Gallbladder (tissue), 1 donor: ENCODE measurements around a stretch of chr15.

- PRO-cap: unidirectional peak, plus-strand start at chr15:67077986
These were observed 12.2 kb downstream of the SMAD3 start for GRCh38 chr15:67077106-67078559.

DNA sequence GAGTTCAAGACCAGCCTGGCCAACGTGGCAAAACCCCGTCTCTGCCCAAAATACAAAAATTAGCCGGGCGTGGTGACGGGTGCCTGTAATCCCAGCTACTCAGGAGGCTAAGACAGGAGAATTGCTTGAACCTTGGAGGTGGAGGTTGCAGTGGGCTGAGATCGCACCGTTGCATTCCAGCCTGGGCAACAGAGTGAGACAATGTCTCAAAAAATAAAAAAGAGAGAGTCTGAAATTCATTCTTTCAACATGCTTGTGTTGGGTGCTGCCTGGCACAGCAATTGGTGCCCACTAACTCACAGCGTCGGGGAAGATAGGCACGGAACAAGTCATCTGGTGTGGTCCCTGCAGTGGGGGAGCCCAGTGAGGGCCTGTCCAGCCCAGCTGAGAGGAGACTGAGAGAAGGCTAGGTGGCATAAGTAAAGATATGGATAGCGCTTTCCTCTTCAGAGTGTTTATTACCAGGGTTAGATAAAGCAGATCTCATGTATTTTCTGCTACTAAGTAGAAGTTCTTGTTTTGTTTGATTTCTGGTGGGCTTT is 52.6 kb downstream of the SMAD3 start:
- PRO-cap: no peak

DNA sequence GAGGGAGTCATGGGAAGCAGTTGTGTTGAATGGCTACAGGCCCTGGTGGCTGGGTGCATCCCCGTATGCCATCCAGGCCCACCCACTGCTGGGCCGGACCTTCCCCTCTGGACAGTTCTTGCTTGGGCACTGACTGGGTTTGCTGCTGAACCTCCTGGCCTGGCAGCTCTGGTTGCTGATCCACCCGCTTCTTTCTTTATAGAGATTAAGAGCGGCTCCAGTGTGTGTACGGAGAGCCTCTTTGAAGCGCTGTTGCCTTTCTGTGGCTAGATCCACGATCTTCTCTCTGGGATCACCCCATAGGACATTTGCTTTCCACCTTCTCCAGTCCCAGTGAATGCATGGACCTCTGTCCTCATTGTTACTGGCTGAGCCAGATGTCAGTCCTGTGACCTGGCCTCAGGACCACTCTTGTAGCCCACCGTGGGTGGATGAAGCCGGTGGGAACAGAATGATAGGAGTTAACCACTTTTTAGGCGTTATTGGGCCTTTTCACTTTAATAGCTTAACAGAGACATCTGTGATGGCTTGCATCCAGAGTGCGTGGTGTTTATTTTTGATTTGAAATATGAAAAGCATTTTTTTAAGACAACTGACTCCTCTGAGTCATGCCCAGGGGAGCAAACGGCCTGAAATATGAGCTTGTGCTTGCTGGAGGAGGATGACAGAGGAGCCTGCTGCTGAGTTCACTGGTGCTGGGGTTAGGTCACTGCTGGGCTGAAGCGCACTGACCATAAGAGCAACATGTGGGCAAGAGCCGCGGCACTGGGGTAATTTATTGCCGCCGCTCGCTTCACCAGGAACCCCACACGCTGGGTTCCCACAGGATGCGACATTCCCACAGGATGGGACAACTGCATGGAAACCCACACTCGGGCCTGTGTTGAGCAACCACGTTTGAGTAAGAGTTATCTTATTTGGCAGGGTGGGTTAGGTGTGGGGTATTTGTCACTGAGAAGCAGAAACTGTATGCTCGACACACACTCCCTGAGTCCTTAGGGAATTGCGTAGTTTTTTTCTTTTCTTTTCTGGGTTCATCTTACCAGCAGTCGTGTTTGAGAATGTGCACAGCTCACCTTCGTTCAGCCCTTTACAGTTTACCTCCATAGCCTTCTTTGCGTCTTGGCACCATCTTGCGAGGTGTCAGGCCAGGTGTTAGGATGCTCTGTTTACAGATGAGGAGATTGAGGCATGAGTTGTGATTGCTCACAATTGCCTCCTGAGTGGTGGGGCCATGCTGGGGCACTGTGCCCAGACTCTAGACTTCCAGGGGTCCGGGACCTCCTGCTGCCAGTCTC is 60.1 kb downstream of the SMAD3 start:
- PRO-cap: no peak

GRCh38 chr15:67139857-67140256 is 74.5 kb downstream of the SMAD3 start:
- PRO-cap: no peak

GRCh38 chr15:67172999-67174088 is 81.1 kb downstream of the AAGAB start:
- PRO-cap: no peak

DNA sequence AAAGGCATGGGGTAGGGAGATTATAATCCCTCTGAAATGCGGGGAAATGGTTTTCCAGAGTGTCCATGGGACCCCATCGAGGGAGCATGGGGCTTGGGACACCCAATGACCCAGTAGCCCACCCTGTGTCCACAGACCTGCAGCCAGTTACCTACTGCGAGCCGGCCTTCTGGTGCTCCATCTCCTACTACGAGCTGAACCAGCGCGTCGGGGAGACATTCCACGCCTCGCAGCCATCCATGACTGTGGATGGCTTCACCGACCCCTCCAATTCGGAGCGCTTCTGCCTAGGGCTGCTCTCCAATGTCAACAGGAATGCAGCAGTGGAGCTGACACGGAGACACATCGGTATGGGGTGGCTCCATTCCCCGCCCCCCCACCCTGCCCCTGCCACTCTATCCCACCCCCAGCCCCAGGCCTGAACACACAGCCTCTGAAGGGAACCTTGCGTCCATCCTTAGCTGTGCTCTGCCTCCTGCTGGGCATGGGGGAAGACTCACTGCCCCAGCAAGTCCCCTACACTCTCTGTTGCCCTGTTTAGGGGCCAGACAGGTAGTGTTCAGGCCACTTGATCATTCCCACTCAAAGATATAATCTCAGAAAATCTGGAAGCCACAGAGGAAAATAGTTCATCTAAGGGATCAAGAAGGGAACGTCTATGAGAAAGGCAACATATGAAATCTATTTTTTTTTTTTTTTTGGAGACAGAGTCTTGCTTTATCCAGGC is 73.2 kb downstream of the AAGAB start:
- PRO-cap: no peak

DNA sequence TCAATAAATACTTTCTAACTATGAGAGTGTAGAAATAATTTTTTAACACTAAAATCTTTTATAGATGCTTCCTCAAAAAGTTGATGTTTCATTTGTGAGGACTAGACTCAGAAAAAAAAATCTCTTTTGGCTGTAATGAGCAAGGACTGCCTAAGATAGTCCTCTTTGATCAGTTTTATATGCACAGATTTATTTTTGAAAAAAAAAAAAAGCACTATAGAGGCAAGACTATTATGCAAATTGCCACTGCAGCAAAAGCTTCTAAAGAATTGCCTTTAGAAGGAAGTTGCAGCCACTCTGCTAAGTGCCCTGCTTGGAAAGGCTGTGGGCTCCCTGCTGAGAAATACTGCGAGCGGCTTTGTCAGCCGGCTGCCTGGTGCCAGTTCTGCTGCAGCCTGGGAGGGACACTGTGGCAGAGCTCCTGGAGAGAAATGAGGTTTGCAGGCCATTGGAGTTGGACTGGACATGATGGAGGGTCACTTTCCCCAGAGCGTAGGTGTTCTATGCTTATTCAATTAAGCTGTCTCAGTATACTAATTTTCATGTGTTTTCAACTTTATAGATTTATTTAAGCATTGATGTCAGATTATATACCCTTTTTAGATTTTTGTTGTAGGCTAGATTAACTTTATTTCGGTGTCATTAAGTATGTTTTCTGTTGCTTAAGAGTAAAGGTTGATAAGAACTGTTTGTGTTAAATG is 6.4 kb downstream of the MAP2K5 start:
- PRO-cap: no peak

- PRO-cap: no peak
These were observed 99.8 kb downstream of the MAP2K5 start for GRCh38 chr15:67642098-67642902.

DNA sequence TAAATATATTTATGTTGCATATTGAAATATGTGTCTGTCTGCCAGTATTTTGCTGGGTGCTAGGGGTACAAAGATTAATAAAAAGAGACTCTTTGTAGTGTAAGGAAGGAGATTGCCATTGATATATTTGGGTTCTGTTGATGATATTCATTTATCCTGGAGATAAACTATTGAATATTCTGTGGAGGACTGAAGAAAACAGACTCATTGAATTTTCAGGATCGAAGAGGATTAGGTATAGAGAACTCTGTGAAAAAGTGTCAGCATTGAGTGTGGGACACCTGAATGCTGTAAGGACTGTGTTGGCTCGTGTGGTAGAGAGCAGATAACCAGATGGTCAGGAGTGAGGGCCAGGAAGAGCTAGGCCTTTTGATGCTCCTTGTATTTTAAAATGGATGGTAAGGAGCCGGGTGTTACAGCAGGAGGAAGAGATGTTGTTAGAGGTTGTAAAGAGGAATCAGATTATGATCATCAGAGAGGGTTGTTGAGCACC is 119.1 kb upstream of the SKOR1 start:
- PRO-cap: no peak

DNA sequence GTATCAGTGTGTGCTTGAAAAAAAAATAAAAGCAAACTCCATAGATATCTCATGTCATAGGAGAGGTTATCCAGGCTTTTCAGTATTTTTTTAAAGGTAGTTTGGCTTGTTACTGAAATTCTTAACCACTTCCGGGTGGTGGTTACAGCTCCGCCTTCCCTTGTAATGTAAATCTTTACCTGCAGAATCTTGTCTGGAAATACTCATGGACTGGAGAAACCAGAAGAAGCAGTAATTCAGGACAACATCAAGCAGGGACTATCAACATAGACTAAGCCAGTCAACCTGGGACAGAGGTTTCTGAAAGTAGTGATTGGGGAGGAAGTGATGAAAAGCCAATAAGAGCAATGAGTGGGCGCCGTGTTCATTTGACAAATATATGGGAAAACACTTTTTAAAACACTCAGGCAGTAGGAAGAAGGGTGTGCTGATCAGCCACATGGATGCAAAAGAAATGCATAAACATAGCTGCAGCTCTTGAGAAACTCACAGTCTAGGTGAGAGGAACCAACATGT is 78.8 kb upstream of the SKOR1 start:
- PRO-cap: no peak

- PRO-cap: bidirectional peak, plus-strand start at chr15:67884771, minus-strand start at chr15:67884656; bidirectional peak, plus-strand start at chr15:67884974, minus-strand start at chr15:67884940
These were observed 59.2 kb downstream of the SKOR1 start for GRCh38 chr15:67884157-67885343.

DNA sequence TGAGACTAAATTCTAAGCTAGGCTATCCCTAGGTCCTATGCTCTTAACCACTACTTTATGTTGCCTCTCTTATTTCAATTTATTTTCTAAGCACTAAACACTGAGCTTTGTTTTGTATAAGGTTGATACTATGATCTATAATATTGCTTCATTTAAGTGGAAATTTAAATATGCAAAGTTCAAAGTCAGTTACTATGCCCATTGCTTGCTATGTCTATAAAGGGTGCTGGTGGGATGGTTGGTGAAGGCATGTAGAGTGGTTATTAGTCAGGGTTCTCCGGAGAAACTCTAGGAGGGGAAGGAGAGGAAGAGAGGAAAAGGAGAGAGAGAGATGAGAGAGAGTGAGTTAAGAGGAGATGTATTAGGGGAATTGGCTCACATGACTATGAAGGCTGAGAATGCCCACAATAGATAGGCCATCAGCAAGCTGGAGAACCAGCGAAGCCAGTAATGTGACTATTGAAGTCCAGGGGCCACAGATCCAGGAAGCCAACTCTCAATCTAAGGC is 42.9 kb downstream of the CALML4 start:
- PRO-cap: no peak

DNA sequence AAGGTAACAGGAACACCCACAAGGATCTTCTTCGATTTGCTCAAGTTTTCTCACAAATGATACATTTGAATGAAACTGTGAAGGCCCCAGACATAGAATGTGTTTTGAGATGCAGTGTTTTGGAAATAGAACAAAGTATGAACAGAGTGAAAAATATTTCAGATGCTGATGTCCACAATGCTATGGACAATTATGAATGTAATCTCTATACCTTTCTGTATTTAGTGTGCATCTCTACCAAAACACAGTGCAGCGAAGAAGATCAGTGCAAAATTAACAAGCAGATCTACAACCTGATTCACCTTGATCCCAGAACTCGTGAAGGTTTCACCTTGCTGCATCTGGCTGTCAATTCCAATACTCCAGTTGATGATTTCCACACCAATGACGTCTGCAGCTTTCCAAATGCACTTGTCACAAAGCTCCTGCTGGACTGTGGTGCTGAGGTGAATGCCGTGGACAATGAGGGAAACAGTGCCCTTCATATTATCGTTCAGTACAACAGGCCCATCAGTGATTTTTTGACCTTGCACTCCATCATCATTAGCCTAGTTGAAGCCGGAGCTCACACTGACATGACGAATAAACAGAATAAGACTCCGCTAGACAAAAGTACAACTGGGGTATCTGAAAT is 13.1 kb downstream of the FEM1B start:
- PRO-cap: no peak

GRCh38 chr15:68293651-68294743 is 16.5 kb downstream of the FEM1B start:
- PRO-cap: no peak

- PRO-cap: no peak
These were observed 63.5 kb downstream of the FEM1B start for GRCh38 chr15:68340907-68341565.

DNA sequence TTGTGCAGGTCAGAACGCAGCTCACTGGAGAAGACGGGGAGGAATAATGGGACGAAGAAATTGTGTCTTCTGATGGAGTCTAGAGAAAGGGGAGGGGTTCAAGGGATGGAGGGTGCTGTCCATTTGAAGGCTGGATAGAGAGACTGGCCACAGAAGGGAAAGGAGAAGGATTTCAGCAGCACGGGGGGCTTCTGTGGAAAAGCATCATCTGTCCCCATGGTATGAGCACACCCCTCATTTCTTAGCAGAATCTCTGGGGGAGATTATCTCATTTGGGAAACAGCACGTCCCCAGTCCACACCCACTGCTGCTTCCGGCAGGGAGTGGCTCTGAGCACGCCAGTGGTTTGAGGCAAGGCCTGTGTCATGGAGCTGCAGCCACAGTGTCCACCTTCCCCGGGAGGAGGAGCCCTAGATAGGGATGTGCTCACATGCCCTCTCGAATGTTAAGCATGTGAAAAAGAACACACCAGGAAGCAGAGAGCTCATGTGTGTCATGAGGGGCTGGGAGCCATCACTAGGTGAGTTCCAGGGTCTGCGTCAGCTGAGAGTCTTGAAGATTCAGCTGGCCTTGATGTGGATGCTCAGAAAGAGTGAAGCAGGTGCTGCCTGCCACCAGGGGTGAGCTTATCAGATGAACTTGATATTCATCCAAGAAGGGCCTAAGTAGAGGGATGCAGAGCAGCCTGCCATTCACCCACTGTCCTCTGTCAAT is 16.5 kb downstream of the ITGA11 start:
- PRO-cap: no peak

- PRO-cap: no peak
These were observed 66.2 kb upstream of the CORO2B start for GRCh38 chr15:68512675-68512892.

- PRO-cap: no peak
These were observed 39.6 kb downstream of the CORO2B start for GRCh38 chr15:68618326-68618879.

GRCh38 chr15:68775220-68775942 is 45.3 kb downstream of the ANP32A start:
- PRO-cap: no peak

DNA sequence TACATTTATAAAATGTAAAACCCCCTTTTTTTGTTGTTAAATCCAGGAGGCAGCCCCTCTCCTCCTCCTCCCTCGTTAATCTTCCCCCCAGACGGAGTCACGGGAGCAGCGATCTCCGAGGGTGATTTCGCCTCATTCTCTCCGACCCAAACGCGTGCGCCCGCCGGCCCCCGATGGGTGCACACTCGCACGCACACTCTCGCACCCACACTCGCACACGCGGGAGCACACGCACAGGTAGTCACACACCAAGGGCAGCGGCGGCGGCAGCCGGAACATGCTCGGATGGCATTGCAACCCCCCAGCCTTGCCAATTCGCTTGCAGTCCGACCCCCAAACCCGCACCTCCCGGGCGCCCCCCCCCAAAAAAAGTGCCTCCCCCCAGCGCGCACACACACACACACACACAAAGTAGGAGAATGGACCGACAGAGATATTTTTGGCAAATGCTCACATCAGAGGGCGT is 418 bp downstream of the ANP32A start:
- PRO-cap: bidirectional peak, plus-strand start at position 210 of the sequence, minus-strand start at position 187 of the sequence